ENCODE data around the genes TUBA1B, AQP5 and ASIC1.

- RRBS, result no CpG with 5 or more reads among the region's 3 CpGs
Observed at GRCh38 chr12:49059275-49059479, 1.4 kb downstream of the KMT2D start.

DNA sequence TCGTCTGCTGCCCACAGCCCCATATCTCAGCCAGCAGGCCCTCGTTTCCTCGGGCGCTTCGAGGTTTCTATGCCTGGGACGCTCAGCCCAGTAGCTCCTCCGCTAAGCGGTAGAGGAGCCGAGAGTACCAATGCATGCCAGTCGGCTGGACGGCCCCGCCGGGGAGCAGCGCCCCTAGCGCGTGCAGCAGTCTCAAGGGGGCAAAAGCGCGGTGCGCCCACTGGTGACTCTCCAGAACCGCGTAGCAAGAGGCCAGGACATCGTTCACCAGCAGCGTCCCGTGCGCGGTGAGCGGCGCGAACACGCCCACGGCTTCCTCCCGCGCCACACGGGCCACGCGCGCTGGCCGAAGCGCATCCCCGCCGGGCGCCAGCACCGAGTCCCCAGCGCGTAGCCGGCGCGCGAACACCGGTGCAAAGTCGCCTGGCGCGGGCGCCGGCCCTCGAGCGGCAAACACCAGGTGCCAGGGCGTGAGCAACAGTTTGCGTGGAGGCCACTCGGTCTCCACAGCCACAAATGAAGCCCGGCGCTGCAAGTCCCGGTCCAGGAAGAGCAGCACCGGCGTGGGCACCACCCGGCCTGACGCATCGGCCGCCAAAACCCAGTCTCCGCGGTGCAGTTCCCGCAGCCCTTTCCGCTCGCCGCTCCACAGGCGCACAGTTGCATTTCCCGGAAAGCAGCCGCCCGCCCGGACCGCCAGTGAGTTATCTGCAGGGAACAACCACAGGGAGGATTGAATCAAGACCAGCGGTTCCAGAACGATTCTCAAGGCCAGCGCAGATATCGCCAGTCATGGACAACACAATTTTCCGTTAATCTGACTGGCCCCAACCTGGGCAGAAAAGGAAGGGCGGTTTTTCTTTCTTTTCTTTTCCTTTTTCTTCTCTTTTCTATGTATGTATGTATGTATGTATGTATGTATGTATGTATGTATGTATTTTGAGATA, 4.6 kb downstream of the DHH start:
- RRBS, result 24% methylated on average over 15 of the region's 87 CpGs

GRCh38 chr12:49131200-49131902, at the start of gene TUBA1B:
Gene TUBA1B, minus strand, starts transcription at chr12:49131395.
- RRBS, result 1% methylated on average over 22 of the region's 67 CpGs

DNA sequence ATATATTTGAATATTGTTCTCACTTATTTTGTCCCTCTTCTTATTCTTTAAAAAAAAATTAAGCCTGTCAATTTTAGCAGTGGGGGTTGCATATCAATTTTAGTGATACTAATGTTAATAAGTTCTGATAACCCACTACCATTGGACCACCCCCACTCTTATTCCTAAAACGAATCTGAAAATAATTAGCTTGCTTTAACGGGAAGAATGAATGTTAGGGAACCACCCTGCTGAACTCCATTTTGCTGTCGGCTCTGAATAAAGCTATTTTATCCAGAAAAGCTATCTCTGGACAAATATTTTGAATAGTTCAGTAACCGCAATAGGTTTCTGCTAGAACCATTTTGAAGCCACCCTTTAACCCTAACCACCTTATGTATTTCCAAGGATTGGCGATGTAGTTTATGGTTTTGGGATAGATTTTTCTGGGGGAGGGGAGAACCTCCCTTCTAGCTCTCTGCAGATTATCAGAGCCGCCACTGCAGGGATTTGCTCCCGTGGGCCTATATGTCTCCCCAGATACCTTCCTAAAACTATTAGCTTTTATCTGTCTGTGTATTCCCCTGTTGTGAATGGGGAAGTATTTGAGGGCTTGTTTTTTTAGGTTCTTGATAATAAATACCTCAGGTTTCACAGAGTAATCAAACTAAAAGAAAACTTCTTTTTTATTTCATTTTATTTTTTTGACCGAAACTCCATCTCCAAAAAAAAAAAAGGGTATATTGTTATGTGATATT, 1.8 kb upstream of the TUBA1B start:
- RRBS, result no CpG with 5 or more reads among the region's 8 CpGs

DNA sequence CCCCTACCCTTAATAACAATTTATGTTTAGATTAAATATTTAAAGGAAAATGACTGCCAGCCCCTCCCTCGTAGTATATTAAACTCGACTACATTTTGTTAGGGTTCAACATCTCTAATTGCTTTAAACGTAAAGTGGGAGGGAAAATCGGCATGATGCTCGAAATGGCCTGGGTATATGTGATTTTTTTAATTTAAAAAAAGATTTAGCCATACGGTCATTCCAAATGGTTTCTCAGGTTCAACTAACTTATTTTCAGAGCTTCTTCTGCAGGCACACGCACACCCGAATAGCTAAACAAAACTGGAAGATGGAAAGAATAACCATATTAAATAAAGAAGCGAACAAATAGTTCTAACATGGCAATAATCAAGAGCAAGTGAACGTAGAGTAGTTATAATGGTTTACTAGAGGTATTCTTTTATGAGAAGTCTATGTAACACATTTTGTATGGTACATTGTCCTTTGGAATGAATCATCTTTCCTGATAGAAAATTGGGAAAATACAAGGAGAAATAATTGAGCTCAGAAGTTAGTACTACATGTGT, 629 bp upstream of the TUBA1A start:
- RRBS, result no CpG with 5 or more reads among the region's 10 CpGs

DNA sequence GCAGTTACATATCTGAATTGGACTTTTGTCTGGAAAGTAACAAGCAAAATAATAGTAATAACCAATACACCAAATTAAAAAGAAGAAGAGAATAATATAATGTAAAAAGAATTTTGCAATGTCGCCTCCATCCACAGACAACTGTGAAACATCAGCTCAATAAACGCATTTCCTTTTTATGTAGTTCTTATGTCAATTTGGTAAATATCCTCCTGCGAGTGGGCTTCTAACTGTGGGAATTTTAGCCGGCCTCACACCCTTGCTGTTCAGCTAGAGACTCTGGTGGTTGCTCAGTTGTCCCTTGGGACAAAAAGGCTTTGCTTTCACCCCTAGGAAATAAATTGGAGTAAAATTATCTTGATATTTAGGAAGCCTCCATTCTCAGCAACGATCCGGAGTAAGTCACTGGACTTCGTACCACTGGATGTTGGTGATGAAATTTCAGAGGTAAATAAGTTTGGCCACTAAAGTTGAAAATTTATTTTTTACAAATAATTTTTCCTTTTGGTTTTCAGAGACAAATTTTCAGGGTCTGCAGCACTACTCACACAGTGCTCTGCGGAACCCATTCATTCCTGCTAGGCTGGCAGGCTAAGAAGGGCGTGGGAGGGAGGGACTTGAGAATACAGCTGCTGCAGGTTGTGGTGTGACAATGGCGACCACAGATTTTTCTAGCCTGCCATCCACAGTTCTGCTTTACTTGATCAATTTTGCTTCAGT, 1.3 kb upstream of the TUBA1A start:
- RRBS, result 100% methylated on average over 3 of the region's 10 CpGs

- RRBS, result no CpG with 5 or more reads among the region's 4 CpGs
Observed at GRCh38 chr12:49198836-49199126, 9.9 kb upstream of the TUBA1A start.

GRCh38 chr12:49201217-49201804, 12.4 kb upstream of the TUBA1A start:
- RRBS, result no CpG with 5 or more reads among the region's 3 CpGs

DNA sequence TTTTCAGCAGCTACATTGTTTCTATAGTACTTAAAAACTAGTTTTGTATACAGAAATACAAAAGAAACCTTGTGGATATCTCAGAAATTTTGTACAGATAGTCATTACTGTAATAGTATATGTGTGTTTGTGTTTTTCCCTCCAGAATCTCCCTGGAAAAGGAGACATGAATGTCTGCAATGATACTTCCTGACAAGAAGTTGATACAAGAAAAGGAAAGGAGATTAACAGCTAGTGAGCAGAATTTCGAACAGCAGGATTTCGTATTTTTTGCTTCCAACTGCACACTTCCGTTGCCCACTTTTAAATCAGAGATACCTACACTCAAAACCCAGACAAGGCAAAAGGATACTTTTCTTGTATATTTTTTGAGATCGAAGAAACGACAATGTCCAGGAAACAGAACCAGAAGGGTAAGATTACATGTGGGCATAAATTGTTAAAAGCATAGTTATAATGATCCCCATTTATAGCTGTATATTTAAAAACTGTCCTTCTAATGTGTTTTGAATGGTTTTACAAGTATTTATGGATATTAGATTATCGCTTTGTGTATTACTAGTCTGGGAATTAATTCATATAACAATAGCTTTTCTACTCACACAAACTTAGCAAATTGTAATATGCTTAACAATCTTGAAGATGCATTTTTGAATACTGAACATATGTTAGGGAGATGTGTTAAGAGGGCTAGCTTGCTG, 78.1 kb upstream of the KCNH3 start:
- RRBS, result no CpG with 5 or more reads among the region's 6 CpGs

DNA sequence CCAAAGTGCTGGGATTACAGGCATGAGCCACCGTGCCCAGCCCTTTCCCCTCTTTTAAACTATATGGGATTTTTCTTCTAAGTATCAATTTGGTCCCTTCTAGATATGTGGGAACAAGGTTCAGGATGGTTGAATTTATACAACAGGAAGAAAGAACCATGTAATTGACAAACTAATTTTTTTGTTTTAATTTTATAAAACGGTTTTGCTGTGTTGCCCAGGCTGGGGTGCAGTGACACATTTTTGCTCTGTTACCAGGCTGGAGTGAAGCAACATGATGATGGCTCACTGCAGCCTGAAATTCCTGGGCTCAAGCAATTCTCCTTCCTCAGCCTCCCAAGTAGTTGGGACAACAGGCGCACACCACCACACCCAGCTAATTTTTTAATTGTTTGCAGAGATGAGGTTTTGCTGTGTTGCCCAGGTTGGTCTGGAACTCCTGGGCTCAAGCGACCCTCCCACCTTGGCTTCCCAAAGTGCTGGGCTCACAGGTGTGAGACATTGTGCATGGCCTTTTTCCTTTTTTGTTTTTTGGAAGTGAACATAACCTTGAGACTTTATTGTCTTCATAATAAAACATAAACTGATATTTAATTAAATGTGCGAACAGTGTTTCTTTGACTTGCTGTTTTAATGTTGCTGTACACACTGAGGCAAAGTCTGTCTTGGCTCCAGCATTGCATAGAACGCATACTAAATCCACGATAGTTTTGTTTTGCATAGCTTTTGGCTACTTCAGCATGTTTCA, 5.9 kb downstream of the TMBIM6 start:
- RRBS, result no CpG with 5 or more reads among the region's 7 CpGs

GRCh38 chr12:49806314-49806815, 21.8 kb downstream of the NCKAP5L start:
- RRBS, result no CpG with 5 or more reads among the region's 7 CpGs

- RRBS, result 90% methylated on average over 19 of the region's 48 CpGs
Observed at GRCh38 chr12:49960731-49961404, 804 bp upstream of the AQP5 start.

DNA sequence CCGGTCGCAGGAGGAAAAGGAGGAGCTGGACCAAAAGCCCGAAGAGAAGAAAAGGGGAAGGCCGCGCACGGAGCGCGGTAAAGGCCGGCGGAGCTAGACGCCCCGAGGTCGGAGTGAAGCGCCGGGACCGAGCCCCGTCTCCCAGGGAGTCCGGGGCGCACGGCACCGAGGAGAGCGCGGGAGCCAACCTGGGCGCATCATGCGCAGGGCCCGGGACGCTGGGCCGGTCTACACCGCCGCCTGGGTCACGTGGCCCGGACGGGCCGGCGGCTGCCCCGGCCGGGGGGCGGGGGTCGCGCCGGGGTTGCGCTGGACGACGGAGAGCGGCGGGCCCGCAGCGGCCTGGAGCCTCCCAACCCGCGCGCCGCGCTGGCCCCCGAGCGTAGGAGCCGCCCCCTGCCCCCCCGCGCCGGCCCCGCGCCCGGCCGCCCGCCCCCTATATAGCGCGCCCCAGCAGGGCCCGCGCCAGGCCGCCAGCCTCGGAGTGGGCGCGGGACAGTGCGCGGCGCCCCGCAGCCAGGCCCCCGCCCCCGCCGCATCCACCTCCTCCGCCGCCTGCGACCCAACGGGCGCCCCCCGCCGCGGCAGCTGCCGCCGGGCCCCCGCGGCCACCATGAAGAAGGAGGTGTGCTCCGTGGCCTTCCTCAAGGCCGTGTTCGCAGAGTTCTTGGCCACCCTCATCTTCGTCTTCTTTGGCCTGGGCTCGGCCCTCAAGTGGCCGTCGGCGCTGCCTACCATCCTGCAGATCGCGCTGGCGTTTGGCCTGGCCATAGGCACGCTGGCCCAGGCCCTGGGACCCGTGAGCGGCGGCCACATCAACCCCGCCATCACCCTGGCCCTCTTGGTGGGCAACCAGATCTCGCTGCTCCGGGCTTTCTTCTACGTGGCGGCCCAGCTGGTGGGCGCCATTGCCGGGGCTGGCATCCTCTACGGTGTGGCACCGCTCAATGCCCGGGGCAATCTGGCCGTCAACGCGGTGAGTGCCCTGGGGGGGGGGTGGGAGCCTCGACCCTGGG, at the start of gene AQP5:
TSS of gene AQP5 (plus strand) at position 468 of the 1,016 bp plus-strand sequence.
- RRBS, result 97% methylated on average over 38 of the region's 120 CpGs

DNA sequence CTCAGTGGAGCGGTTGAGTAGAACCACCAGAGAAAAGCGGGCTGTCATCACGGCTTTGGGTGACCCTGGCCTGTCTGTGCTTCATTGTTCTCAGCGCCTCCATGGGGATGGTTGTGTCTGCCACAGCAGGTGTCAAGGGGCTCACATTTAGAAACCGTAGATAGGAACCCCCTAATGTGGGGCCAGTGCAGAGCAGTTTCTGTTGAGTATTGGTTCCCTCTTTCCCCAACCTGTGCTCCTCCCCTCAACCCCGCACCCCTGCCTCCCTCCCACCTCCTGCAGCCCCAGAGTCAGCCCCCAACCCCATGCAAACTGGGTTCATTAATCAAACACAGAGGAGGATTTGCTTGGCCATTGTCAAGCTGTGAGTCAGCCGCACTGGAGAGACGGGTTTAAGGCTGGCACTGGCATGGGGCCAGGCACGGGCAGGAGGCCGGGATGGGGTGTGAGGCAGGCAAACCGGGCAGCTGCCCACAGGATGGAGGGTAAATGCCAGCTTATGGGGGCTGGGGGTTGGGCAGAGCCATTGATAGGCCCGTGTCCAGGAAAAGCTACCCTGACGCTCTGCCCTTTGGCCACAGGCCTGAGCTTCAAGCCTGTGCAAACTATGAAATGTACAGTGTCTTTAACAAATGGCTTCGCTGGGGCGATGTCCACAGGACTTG, 1.2 kb downstream of the AQP5 start:
- RRBS, result no CpG with 5 or more reads among the region's 15 CpGs

GRCh38 chr12:50057040-50058281, at the start of gene ASIC1:
Gene ASIC1, plus strand, starts transcription at chr12:50057596.
- RRBS, result 2% methylated on average over 68 of the region's 118 CpGs

- RRBS, result no CpG with 5 or more reads among the region's 5 CpGs
Observed at GRCh38 chr12:50175857-50176515, 8.8 kb upstream of the CERS5 start.

DNA sequence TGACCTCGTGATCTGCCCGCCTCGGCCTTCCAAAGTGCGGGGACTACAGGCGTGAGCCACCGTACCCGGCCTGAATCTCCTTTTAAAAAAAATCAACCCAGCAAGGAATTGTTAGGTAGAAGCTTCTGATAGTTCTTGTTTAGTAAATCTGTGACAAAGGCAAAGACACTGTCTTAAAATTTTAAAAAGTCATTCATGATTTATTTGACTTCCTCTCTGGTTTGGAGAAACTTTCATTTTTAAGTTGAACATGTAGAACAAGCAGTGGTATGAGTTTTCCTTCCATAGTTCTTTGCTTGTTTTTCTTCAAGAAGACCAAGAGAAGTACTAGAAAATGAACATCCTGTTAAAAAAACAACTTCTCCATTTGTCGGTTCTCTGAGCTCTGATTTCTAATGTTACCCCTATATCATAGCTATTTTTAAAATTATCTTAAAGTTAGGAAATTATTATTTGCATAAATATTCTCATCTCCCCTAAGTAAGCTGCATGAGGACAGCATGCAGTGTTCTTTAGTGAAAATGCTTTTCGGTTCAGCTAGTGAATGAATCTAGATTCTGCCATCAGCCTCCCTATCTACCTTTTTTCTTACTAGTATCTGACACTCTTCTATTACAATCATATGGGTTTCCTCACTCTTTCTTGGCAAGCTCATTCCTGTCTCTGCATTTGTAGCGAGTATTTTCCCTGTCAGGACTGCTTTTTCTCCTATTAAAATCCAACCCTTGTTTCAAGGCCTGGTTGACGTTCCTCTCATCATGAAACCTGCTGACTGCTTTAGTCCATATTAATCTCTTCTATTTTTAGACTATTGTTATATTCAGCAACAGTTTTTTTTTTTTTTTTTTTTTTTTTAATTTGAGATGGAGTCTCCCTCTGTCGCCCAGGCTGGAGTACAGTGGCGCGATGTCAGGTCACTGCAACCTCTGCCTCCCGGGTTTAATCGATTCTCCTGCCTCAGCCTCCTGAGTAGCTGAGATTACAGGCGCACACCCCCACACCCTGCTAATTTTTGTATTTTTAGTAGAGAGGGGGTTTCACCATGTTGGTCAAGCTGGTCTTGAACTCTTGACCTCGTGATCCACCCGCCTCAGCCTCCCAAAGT, 15.8 kb downstream of the DIP2B start:
- RRBS, result no CpG with 5 or more reads among the region's 19 CpGs

- RRBS, result no CpG with 5 or more reads among the region's 7 CpGs
Observed at GRCh38 chr12:50532370-50533255, 27.8 kb downstream of the DIP2B start.

DNA sequence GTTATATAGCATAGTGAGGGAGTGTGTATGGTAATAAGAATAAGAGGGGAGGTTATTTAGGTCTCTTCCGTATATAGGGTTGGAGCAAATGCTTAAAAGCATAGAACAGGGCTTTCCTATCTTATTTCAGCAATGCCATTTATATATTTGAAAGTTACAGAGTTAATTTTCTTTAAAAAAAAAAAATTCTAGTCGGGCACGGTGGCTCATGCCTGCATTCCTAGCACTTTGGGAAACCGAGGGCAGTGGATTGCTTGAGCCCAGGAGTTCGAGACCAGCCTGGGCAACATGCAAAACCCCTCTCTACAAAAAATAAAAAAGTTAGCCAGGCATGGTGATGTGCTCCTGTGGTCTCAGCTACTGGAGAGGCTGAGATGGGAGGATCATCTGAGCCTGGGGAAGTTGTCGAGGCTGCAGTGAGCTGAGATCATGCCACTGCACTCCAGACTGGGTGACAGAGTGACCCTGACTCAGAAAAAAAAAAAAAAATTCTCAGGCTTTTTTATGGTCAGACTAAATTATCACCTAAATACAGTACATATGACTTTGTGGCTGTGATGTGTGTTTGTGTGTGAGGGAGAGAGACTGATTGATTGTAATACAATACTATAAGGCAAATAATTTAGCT, 57.6 kb downstream of the DIP2B start:
- RRBS, result no CpG with 5 or more reads among the region's 6 CpGs

GRCh38 chr12:50660026-50660440, 103.9 kb upstream of the ATF1 start:
- RRBS, result no CpG with 5 or more reads among the region's 4 CpGs